ENCODE measurements around the genes CCDC122 and LCP1.

DNA sequence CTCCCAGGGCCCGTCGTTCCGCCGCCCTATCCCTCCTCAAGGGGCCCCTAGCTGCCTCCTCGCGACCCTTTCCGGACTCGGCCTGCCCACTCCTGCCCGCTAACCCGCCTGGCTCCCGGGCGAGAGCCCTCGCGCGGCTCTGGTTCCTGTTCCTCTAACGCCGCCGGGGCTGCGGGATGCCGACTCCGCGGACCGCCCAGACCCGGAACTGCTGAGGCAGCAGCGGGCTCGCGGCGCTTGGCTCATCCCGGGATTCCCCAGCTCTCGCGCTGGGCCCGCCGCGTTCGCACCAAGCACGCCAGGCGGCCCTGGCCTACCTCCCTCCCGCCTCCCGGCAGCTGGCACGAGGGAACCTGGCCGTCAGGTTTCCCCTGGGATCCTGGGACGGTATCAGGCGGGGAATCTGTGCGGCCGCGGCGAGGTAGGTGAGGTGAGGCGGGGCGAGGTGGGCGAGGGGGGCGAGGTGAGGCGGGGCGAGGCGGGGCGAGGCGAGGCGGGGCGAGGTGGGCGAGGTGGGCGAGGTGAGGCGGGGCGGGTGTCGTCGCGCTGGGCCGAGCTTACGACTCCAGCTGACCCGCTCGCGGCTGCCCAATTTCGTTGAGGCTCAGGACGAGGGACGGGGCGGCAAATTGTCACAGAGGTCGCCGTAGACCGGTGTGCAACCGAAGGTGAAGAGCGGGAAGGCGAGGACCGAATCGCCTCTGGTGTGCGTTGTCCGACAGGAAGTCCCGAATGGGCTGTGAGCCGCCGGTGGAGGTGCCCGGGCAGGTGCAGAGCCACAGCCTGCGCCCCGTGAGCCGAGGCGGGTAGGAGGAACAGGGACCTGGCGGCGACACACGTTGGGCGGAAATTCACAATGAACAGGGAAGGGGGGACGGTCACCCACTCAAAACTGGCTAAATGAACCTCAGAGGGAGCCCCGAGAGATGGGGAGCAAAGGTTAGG, at the start of gene CCDC122:
Gene CCDC122 (minus strand): TSS at position 427 of the 945 bp plus-strand sequence.
- PRO-cap = bidirectional peak, plus-strand start at position 260 of the sequence, minus-strand start at position 210 of the sequence; bidirectional peak, plus-strand start at position 591 of the sequence, minus-strand start at position 491 of the sequence

GRCh38 chr13:43908737-43909366, 29.1 kb downstream of the LACC1 start:
- PRO-cap = no peak

- PRO-cap = no peak
These were observed 28.4 kb downstream of the SMIM2 start for GRCh38 chr13:44132543-44133270.

- PRO-cap = no peak
These were observed 17.8 kb downstream of the SMIM2 start for GRCh38 chr13:44143128-44143808.

GRCh38 chr13:44155999-44156476, 5.0 kb downstream of the SMIM2 start:
- PRO-cap = no peak

- PRO-cap = no peak
These were observed 22.9 kb downstream of the SERP2 start for GRCh38 chr13:44396513-44396843.

DNA sequence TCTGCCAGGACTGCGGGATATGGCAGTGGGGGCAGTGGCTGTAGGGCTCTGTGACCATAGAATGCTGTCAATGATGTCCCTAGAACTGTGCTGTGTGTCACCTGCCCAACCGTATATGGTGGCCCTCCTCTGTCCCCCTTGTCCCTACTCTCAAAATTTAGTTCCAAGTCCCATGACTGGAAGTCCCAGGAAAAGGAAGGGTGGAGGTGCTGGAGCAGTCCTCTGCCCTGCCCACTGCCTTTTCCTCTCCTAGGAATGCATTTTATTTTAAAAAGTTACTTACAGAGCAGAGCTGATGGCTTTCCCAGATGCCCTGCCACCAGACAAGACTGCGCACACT, 116.9 kb upstream of the TSC22D1 start:
- PRO-cap = no peak

GRCh38 chr13:45042366-45043059, 53.2 kb downstream of the GPALPP1 start:
- PRO-cap = unidirectional peak, plus-strand start at chr13:45042769

DNA sequence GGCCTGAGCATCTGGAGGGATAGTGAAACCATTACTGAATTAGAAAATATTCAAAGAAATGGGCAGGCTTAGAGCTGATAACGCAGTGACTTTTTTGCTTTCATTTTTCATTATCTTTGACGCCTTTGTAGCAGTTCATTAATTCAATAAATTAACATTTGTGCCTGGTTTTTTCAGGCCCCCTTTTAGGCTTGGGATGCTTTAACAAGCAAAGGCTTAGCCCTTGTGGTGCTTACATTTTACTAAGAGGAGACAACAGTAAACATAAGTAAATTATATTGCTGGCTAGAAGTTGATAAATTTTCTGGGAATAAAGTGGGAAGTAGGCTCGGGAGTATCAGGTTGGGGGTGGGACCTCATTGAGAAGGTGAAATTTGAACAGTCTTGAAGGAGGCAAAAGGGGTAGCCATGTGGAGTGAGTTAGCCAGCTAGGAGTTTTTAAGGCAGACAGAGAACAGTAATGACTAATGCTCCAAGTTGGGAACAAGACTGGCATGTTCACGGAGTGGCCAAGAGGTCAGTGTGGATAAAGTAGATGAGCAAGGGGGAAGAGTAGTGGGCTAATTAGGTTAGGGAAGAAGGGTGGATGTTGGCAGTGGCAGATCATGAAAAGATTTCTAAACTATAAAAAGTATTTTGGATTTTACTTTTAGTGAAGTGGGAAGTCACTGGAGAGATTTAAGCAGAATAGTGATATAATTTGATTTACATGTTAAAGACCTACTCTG, 36.6 kb downstream of the GTF2F2 start:
- PRO-cap = no peak

DNA sequence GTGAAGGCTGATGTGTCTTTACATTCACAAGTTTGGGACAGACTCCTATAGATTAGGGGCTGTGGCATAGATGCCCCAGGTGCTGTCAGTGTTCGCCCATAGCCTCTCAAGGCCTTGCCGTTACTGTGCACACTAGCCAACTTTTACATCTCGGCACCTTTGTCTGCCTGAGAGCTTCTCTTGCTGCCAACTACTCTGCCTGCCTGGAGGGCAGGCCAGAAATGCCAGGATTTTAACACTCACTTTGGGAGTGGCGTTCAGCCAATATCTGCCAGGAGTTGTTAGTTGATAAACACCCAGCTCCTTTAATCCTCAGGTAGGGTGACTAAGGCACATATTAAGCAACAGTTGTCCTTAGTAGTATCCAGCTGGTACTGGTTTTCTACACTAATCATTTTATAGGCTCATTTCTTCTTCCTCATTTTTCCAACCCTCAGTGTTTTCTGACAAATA, 32.7 kb downstream of the KCTD4 start:
- PRO-cap = no peak

DNA sequence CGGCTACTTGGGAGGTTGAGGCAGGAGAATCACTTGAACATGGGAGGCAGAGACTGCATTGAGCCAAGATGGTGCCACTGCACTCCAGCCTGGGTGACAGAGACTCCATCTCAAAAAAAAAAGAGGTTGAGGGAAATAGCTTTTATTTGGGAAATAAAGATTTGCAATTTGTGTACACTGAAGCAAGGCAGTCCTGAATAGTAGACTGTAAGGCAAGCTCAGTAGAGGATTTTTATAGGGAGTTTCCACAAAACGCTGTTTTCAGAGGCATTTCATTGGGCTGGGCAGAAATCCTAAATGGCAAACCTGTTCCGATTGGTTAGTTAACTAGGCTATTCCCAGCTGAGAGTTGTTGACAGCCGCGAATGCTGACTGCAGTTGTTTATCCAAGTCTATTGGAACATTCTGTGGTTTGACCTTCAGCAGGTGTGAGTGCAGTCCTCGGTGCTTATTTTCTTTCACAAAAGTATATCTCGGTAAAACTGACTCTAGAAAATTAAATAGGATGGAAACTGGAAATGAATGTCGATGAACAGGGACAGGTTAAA, 45.5 kb downstream of the TPT1 start:
- PRO-cap = no peak

DNA sequence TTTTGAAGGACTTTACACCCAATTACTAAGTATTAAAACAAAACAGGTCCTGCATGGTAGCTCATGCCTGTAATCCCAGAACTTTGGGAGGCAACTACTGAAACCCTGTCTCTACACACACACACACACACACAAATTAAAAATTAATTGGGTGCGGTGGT, 993 bp upstream of the TPT1 start:
- PRO-cap = no peak

DNA sequence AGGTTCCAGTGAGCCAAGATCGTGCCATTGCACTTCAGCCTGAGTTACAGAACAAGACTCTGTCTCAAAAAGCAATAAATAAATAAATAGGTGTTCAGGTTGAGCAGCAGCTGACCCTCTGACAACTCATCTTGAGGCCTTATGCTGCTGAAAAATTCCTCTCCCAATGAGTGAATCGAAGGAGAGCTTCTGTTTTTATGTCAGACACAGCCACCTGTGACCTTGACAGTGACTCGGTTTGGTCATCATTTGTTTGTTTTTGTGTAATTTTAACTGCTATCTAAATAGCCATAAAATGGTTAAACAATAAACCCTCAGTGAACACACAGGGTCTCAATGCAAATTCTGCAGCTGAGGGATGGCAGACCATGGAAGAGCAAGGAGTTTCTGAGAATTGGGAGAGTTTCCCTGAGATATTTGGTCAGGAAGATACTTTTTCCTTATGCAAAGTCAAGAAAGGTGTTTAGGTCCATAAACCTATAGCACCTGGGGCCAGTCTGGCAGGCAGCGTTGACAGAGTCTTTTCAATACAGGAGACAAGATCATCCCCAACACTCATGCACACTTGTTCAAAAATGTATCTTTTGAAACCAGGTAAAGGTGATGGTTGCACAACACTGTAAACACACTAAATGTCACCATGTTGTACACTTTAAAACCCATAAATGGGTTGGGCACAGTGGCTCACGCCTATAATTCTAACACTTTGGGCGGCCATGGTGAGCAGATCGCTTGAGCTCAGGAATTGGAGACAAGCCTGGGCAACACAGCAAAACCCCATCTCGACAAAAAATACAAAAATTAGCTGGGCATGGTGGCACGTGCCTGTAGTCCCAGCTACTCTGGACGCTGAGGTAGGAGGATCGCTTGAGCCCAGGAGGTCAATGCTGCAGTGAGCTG, 16.6 kb upstream of the SLC25A30 start:
- PRO-cap = no peak

GRCh38 chr13:45500514-45500983, 35.8 kb downstream of the COG3 start:
- PRO-cap = no peak

- PRO-cap = no peak
These were observed 7.5 kb downstream of the CPB2 start for GRCh38 chr13:46096875-46098222.

DNA sequence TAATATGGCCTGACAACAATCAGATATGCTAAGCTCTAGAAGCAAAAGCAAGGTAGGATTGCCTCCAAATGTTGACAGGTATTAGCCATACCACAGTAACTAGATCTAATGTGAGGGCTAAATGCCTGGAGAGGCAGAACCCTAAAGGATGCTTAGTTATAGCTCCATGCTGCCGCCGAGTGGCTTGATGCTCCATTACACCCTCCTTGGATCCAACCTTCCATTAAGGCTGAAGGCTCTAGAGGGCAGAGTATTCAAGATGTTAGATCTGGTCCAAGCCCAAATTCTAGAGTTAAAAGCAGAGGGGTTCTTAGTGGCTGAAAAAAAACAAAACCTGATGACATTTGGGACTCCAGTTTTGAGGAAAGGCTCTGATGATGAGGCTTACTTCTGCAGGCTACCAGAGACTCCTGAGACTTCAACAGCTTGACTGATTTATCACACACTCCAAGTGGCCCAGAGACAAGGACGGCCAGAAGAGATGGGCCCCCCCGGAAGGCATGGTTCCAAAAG, 21.8 kb upstream of the CPB2 start:
- PRO-cap = no peak

DNA sequence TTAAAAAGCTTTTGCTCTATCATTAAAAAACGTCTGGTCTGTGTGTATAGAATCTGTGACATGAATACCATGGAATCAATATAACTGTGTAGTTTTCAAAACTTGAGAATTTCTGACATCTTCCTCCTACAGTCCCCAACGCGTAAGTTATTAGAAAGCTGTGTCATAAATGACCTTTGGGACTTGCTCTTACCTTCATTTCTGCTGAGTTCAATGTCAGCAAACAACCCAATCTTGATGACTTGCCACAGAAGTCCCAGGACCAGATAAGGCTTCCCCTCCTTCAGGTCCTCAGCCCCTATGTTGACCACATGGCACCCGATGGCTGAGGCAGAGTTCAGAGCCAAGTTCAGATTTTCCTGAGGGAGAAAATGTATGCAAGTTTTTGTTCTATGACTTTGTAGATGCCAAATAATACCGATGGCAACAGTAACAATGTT, 29.4 kb downstream of the LCP1 start:
- PRO-cap = no peak

GRCh38 chr13:46161424-46161672, 20.6 kb downstream of the LCP1 start:
- PRO-cap = no peak

DNA sequence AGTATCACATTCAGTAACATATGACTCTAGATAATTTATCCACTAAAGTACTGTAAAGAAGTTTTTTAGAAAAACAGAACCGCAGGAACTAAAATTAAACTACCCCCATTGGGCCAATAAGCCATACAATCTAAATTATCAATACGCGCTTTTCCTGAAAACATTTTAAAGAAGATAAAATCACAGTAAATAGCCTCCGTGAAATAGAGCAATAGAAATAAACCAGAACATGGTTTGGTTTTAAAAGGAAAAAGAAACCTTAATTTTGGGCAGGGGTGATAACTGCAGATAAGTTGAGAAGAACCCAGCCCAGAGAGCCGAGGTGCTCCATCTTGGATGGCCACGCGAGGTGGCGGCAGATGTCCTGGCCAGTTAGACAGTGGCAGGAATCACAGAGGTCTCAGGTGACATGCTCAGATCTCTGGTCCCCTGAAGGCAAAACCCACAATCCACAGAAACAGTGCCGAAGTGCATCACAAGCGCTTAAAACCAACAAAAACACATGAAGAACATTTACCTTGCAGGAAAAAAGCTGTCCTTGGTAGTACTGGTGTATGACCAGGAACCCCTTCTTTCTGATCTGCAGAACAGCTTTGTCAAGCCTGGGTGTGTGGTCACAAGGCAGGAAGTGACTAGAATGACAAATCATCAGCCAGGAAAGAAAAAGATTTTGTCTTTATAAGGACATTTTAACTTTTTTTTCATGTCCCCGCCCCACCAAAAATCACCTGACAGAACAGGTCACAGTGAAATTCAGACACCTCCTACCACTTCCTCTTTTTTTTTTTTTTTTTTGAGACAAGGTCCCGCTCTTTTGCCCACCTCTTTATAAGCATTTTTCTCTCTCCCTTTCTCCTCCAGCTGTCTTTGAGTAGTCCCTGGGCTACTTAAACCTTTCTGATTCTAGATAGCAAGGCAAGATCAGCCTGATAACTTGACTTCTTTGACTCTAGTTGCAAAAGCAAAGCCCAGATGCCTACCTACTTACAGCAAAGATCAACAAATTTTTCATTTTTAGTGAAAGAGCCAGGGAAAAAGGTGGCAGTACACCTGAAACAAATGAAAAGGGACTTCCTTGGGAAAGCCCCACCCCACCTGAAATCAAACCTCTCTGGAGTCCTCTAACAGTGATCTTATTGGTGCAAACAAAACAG, at the start of gene LCP1:
Gene LCP1 (minus strand): TSS at position 584 of the 1,154 bp plus-strand sequence.
- PRO-cap = no peak

DNA sequence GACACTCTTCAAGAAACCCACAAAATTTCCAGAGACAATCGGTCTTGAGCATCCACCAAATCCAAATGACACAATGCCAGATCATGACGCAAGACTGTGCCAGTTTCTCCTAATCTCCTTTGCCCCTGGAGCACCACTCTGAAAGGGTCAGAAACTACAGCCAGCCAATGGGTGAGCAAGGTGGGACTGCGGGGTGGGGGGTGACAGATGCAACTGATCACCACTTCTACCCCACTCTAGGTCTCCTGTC, 78.8 kb downstream of the LRRC63 start:
- PRO-cap = no peak